AG04450 (cell line): ENCODE measurements around the genes PYGL and NID2.

DNA sequence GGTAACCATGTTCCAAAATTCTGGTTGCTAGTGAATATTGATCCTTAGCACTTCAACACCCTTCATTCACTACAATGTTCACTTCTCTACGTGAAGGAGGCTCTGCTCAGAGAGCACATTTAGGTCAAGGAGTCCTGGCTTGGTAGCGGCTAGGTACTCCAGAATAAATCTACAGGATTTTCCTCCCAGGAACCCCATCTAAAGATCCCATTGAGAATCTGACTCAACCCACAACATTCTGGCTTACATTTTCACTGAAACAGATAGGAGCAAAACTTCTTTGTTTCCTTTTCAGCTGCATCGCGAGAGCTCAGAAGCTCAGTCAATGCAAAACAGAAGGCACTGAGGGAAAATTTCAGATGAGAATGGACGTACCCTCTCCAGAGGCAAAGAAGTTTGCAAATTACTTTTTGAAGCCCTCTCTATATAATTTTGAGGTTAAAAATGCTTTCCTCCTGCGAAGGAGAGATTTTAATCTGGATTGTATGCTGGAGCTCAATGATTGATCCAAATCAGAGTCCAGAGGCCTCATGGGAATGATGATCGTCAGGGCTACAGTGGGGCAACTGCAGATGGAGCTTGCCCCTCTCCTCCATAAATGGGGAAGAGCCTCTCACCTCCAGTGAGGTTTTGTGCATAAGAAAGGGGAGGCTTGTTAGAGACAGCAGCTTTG lies 93.8 kb downstream of the ARF6 start:
- CAGE, long polyA plus RNA: no peak
- RRBS: no CpG with 5 or more reads among the region's 7 CpGs

- CAGE, long polyA plus RNA: no peak
- RRBS: no CpG with 5 or more reads among the region's 3 CpGs
Observed at GRCh38 chr14:50013434-50013713, 103.0 kb downstream of the VCPKMT start.

DNA sequence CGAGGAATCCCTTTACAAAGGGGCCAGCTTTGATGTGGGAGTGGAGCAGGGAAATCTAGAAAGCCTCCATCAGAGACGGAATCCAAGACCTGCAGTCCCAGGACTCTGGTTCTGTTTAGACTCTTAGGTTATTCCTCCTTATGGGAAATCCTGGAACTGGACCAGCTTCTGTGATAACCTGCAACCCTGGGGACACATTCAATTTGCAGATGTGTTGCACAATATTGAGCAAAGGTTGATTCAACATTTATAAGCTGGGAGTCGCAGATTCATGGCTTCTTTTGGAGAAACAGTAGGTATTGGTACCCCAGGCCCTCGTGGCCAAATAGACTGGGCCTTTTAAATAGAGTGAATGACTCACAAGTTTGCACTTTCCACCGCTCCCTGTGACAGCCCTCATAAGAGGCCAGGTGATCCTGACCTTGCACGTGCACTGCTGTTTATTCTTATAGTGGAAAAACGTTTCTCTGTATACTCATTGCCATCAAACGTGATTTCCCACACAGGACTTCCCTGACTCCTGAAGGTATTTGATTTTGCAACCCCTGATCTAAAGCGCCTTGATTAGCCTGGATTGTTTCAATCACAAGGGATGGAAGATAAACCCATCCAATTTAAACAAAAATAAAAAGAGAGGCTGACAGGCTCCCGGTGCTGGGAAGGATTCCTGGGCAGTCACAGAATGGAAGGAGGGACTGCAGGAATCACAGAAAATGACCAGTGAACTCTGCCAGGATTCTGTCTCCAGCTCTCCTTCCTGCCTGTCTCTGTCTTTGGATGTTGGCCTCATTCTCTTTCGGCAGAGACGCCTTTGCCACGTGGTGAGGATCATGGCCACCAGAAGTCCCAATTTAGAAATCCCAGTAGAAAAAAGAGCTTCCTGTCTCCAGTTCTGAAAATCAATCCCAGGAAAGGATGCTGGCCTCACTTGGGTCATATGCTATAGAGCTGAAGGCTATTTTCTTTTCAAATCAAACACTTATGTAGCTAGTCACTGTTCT lies 97.9 kb downstream of the VCPKMT start:
- CAGE, long polyA plus RNA: no peak
- RRBS: no CpG with 5 or more reads among the region's 13 CpGs

DNA sequence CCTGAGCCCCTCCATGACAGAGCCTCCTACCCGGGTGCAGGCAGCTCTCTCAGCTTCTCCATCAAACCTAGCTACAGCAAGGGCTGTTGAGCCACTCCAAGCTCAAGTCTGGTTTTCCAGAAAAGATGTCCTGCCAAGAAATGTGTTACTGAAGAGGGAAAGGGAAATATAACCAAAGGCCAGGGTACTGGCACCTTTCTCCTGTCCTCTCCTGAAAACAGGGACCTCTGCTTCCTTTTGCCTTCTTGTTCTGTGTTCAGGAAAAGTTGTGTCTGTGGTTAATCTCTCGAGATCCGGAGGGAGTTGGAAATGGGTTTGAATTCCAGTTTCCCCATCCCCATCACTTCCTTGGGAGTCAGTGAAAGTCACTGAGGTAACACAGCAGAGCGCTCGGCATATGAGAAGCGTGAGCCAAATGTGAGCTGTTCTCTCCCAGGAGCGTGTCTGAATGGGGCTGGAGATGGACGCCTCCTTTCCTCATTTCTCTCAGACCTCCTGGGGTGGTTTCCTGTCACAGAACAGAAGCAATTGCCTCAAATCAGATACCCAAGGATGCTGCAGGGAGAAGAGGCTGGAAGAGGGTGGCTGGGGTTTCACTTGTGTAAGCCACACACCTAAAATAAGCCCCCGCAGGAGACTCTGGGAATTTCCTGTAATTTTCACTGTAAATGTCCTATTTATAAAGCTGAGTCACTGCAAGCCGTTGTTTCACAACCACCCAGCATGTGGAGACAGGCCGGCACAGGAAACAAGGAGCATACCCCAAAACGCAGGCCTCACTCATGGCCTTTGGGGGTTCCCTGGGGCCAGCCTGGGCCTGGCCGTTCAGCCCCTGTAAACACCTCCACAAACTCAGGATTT lies 55.6 kb downstream of the VCPKMT start:
- CAGE, long polyA plus RNA: no peak
- RRBS: no CpG with 5 or more reads among the region's 13 CpGs

GRCh38 chr14:50081938-50082280 lies 34.5 kb downstream of the VCPKMT start:
- CAGE, long polyA plus RNA: no peak
- RRBS: no CpG with 5 or more reads among the region's 10 CpGs

- CAGE, long polyA plus RNA: no peak
- RRBS: no CpG with 5 or more reads among the region's 9 CpGs
Observed at GRCh38 chr14:50230177-50230819, 1.1 kb downstream of the SOS2 start.

DNA sequence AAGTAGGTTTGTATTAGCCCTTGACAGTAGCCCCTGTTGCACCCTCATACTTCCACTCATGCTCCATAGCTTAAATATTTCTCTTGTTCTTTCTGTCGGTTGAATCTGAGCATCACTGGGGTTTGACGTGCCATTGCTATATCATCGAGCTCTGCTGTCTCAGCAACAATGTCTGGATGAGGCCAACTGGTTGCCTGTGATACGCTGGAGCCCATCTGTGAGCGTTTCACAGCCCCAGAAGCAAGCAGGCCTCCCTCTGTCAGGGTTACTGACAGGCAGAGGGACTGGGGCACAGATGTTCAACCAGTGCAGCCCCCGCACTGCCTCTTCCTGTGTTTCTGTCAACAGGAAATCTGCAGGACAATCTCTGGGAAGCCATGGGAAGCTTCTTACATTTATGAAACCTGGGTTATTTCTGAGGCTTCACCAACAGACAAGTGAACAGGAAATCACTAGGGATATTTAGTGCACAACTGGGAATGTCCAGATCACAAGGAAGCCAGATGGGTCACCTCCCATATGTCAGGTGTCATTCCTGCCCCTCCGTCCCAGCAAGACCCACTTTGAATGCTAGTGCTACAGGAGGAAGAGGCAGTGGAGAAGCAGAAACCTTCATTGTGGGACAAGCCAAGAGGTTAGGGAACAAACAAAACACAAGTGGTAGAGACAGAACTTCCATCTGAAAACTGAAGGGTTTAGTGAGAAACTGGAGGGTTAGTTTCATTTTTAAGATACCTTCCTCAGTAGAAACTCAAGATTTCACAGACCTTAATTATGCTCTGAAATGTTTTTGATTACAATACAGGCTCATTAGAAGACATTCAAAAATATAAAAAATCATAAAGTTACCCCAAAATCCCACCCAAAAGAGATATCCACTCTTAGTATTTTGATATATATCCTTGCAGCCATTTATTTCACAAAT lies 24.1 kb downstream of the DMAC2L start:
- CAGE, long polyA plus RNA: no peak
- RRBS: no CpG with 5 or more reads among the region's 7 CpGs

DNA sequence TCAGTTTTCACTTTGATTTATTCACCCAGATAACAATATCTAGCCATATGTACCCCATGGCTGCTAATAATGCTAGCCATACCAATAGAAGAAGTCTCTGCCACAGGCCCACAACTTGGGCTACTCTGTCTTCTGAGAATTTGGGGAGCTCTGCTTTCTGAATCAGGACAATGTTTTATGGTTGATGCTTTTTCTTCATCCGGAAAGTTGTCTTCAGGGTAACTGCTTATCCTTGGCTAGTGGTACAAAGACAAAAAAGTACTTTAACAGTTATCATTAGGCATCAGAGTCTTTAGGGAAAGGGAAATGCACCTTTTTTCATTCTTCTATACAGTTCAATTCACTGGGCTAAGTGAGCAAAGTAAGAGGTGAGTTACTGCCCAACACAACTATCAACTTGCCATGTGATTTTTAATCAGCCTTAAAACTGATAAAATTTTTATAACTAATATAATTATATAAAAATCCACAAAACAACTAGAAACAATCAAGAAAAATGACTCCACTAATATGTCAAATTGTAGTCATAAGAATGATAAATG lies 48.3 kb upstream of the CDKL1 start:
- CAGE, long polyA plus RNA: no peak
- RRBS: no CpG with 5 or more reads among the region's 1 CpG

GRCh38 chr14:50665060-50665663 lies 2.9 kb downstream of the SAV1 start:
- CAGE, long polyA plus RNA: no peak
- RRBS: no CpG with 5 or more reads among the region's 8 CpGs

GRCh38 chr14:50667804-50667890 lies 459 bp downstream of the SAV1 start:
- CAGE, long polyA plus RNA: no peak
- RRBS: 5% methylated on average over 3 of the region's 7 CpGs

DNA sequence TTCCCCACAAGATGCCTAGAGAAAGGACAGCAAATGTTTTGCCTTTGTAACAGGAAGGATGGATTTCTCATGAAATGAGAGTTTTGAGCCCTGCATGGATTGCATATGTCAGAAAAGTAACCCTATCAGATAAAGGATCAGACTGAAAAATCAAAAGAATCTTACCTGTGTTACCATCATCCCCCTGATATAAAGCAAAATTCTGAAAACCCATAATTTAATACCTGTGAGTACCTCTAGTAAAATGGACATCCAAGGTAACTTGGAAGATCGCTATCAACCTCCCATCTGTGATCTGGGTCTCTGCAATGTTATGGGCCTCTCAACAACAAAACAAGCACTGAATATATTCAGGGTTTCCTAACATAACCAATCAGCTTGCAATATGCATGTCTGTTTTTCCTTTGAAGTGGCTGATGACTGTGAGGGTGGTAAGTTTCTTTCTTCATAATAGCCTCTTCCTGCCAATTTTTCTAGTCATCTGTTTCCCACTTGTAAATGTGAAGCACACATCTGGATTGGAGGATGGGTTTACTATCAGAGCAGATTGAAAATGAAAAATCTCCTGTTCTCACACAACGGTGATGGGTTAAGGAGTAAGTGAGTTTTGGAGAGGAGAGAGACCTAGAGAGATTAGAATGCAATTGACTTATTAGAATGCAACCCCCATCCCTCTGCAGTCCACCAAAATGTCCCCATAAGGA lies 58.2 kb upstream of the SAV1 start:
- CAGE, long polyA plus RNA: no peak
- RRBS: no CpG with 5 or more reads among the region's 2 CpGs

GRCh38 chr14:50757066-50757974 lies 73.6 kb downstream of the NIN start:
- CAGE, long polyA plus RNA: no peak
- RRBS: no CpG with 5 or more reads among the region's 13 CpGs

GRCh38 chr14:50931993-50932529 lies 12.2 kb downstream of the PYGL start:
- CAGE, long polyA plus RNA: no peak
- RRBS: no CpG with 5 or more reads among the region's 2 CpGs

- CAGE, long polyA plus RNA: start-site peak on the minus strand at chr14:50944398-50944470, 212 and 178 reads in 2 replicates
- RRBS: 4% methylated on average over 15 of the region's 60 CpGs
Observed at GRCh38 chr14:50944293-50945051, at the start of gene PYGL. Gene PYGL (minus strand): TSS chr14:50944483.

- CAGE, long polyA plus RNA: no peak
- RRBS: no CpG with 5 or more reads among the region's 5 CpGs
Observed at GRCh38 chr14:50955360-50956167, 11.3 kb upstream of the PYGL start.

DNA sequence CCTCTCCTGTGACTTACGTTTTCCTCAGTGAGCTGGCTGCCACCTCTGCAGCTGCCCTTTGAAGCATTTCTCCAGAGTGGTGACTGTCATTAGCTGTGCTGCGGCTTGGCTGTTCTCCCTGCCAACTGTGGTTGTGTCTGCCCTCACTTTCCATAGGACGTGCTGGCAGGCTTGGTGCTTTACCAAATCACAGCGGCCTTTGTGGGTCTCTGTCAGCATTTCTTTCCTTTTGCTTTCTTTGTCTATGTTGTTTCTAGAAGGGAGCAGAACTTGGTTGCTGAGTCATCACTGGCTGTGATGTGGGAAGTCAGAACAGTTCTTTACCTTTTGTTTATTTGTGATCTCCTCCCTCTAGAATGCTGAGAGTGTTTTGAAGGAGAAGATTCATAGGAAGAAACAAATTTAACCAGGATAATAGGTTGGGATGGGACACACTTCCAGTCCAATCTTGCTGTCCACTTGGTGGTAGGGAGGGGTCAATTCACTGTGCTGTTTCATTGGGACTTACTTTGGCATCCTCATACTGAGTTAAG lies 88.1 kb downstream of the TMX1 start:
- CAGE, long polyA plus RNA: start-site peak on the minus strand centred at position 229 of the sequence, 57 bp wide, 226 and 105 reads in 2 replicates
- RRBS: no CpG with 5 or more reads among the region's 4 CpGs

DNA sequence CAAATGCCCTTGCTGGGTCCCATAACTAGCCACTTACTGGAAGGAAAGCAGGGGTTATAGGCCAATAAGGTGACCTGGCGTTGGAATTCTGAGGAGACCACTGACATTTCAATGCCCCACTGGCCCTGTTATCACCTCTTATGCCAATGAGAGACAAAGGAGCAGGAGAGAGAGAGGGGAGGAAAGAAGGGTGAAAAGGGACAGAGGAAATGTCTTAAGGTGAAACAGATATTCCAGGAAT lies 78.6 kb upstream of the FRMD6 start:
- CAGE, long polyA plus RNA: no peak
- RRBS: no CpG with 5 or more reads among the region's 1 CpG

DNA sequence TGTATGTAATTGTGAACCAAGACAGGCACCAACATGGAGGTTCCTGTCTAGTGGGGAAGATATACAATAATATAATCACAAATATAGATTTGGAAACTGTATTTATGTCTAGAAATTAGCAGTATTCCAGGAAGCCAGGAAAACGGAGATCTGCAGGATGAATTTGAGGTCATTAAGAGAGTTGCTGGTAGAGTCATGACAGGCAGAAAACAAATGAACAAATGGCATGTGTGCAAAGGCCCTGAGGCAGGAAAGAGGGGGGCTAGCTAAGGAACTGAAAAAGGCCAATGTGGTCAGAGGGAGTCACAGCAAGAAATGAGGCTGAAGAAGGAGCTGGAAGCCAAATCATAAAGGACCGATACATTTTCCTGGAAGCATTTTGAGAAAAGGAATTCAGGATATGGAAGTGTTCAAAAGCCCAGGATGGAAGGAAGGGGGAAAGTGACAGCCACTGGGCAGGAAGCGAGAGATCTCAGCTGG lies 49.7 kb downstream of the GNG2 start:
- CAGE, long polyA plus RNA: no peak
- RRBS: no CpG with 5 or more reads among the region's 3 CpGs

DNA sequence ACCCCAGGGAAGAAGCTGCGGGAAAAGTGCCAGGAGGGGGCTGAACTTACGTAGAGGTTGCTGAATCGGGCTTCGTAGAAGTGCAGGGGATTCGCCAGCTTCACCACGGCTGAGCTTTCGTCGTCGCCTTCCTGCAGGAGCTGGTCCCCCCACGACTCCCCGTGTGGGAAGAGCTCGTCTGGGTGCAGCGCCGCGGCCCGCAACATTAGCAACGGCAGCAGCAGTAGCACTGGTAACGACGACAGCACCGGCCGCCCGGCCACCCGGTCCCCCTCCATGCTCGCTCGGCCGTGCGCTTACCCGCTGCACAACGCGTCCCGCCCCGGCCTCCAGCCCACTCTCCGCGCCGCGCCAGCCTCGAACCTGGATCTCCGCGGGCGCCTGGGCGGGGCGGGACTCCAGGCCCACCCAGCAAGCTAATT lies at the start of gene NID2:
NID2 (minus strand) TSS at position 343 of the 422 bp plus-strand sequence.
- CAGE, long polyA plus RNA: start-site peak on the minus strand centred at position 309 of the sequence, 55 bp wide, 159 and 92 reads in 2 replicates
- RRBS: 2% methylated on average over 10 of the region's 42 CpGs

DNA sequence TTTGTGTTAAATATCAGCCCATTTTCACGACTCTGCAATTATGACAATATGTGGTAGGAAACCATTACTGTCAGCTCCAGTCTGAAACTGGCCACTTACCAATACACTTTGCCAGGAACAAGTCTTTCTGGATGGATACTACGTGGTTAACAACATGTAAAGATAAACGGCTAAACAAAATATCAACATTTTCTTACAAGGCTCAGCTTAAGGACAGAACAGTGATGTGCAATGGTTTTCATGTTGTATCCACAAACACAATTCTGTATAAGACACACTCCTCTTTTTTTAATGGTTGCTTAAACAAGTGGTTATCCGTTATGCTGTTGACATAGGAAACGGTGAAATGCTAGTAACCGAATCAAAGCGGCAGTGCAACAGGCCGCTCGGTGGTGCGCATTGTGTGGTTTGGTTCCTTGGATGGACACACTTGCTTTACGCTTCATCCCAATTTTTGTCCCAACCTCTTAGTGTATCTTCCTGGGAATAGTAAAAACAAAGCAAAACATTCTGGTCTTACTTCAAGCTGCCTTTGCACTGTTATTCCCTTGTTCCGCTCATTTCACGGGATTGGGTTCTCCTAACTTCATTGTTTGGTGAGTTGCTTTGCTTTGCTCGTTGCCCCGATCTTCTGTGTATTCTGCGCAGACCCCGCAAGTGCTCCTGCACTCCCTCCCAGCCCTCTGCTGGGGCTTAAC lies 690 bp upstream of the PTGER2 start:
- CAGE, long polyA plus RNA: no peak
- RRBS: no CpG with 5 or more reads among the region's 17 CpGs